LHCN-M2 (cell line): ENCODE measurements around a stretch of chr10.

DNA sequence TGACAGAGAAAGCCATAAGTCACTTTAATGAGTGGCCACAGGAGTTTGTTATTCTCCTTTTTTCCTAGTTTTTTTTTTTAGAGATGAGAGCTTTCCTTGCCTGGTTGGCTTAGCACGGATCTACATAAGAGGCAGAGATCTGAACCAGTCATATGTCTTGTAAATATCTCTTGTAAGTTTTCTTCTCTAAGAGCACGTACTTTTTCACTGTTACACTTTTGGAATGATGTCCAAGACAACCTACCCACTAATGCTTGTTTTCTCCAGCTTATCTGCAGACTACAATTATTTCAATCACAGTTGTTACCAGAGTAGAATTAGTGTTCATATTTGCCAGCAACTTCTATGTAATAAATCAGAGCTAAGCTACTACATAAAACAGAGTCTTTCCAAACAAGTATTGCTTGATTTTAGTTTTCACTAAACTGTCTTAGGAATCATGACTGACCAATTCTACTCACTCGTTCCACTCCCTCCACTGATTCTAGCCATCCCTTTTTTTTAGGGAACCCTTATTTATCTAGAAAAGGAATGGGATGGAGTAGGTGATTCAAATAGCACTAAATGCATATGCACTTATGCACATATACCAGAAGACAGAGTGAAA, 444.5 kb downstream of the KCNMA1 start:
- RAMPAGE, long total RNA: no peak

- RAMPAGE, long total RNA: no peak
Measured at GRCh38 chr10:77286727-77287197, 350.8 kb downstream of the KCNMA1 start.

DNA sequence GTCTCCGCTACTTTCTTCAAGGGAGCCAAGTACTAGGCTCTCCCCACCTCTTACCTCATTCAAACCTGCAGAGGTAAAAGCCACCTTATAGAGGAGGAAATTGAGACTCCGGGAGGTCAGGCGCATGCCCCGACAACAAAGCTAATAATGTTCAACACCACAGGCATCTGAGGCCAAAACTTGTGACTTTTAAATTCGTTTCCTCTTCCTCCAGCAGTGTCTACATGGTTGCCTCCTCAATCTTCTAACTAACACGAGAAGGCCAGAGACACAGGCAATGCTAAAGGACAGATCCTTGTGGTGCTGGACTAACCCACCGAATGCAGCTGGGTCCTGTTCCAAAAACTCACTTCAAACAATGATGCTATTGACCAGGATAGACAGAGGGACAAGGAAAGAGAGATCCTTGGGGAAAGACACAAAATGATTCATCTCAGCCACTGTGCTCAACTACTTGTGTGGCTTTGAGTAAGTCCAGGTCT, 107.7 kb downstream of the KCNMA1 start:
- RAMPAGE, long total RNA: no peak

GRCh38 chr10:77837481-77838078, 89.0 kb downstream of the DLG5 start:
- RAMPAGE, long total RNA: no peak

DNA sequence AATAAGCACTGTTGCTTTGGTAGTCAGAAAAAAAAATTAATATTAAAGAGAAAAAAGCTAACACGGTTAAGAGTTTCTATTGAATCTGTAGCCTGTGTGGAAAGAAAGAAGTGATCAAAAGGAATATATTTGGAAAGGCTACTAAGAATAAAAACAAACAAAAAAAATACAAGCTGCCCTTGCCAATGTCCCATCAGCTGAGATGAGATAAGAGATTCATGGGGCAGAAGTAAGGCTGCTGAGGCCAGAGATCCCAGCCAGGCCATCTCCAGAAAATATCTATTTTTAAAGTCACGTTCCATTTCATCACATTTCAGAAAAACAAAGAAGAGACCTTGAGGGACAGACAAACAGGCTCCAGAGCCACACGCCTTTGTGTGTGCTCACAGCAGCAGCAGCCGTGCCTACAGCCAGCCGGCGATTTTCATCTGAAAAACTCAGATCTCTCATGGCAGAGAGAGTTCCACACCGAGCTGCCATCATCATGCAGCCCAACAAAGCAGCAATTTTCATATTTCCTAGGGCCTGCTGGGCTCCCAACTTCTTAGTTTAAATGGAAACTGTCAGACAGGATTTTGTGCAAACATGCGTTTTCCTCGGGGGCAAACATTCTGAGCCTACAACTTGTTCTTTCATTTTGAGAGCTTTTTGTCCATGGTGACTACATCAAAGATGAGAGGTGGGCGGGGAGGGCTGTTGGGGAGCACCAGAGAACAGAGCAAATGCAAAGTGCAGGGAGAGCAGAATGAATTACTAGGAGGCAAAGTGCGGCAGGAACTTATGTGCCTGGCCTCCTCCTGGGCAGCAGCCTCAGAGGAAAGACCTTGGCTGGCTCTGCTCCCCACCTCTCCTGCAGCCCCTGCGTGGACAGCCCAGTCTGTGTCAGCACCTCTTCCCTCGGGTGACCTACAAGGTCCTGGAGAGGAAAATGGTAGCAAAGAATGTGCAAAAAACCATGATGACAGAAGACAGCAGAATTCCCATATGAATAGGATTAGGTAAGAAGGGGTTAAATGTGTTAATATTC, 38.8 kb downstream of the DLG5 start:
- RAMPAGE, long total RNA: no peak

DNA sequence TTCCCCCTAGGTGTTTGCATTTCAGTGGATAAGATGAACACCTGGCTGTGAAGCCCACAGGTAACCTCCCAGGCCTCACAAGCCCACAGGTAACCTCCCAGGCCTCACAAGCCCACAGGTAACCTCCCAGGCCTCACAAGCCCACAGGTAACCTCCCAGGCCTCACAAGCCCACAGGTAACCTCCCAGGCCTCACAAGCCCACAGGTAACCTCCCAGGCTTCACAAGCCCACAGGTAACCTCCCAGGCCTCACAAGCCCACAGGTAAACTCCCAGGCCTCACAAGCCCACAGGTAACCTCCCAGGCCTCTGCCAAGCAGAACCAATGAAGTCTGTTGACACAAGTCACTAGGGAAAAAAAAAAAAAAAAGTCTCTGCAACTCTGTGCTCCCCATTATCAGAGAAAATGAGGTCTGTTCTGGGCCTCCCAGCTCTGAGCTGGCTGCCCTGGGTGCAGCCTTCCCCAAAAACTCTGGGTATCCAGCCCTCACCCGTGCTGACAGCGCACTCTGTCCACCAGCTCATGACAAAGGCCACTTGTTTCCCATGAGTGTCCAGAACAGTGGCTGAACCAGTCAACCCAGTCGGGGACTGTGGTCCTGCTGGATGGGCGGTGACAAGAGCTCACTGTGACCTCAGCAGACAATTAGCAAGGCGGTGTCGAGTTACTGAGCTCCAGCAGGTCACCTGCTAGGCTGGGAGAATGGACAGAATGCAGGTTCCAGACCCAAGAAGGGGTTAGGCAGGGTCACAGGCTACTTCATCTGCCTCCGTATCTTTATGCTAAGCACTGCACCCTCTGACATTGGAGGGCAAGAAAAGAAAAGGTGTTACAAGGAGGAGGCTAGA, 37.4 kb downstream of the DLG5 start:
- RAMPAGE, long total RNA: no peak

GRCh38 chr10:77909261-77909771, 17.2 kb downstream of the DLG5 start:
- RAMPAGE, long total RNA: no peak

DNA sequence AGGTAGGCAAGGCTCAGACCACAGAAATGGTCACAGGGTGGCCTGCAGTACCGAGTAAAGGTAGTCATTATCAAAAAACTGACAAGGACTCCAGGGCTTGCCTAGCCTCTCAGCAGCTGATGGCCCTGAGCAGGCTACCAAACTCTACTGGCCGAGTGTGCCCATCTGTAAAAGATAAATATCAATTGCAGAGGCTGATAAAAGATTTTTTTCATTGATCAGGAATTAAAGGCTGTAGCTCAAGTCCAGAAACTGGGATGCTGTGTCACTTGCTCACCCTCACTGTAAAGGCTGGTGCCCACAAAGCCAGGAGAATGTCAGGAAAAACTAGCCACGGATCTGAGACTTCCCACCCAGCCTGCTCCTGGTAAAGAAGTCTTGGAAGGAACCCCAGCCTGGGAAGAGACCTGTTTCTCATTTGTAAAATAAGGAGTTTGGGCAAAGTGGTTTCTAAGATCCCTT, 16.3 kb downstream of the DLG5 start:
- RAMPAGE, long total RNA: no peak

DNA sequence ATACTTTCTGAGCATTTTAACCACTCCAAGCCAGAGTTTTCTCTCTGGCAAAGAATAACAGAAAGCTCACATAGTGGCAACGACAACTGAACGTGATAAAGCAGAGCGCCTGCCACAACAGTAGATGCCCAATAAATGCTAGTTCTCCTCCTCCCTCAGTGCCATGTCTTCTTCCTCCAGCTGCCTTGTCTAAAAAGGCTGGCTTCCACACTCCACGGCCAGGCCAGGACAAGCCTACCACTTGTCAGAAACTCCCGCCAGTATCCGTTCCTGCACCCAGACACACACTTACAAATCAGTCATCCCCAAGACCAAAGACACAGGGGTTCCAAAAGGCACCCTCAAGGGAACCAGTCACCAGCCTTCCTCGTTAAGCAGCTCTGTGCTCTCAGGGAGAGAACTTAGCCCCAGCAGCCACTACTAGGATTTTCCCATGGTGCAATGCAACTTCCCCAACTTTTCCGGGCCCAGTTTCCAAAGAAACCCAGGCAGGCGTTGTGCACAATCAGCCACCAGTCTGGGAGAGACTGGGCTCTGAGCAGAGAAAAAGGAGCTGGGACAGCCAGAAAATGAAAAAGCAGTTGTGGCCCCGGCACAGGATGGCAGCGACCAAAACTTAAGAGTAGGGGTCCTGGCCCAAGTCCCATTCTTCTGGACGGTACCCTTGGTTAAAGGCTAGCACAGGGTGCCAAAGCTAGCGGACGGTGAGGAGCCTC, 1.2 kb downstream of the DLG5 start:
- RAMPAGE, long total RNA: no peak

GRCh38 chr10:78039400-78040514, 6.1 kb downstream of the RPS24 start:
- RAMPAGE, long total RNA: no peak

DNA sequence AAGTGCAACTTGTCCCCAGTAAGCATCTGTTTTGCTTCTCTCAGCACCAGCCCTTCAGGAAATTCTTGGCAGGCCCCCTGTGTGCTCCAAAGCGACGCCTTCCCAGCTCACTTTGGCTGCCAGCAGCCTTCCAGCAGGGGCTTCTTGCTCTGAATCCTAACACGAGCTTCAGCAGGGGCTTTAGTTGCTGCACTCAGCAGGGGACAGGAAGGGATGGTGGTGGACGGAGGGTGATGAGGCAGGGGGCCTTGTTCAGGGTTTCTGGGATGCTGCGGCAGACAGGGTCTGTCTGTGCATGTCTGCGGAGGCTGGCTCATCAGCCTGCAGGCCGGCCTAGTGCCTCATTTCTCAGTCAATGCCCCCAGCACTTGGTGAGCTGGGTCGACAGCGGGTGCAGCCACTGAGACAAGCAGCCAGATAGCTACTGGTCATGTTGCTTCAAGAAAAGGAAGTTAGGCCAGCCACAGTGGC, 368.3 kb downstream of the RPS24 start:
- RAMPAGE, long total RNA: no peak

DNA sequence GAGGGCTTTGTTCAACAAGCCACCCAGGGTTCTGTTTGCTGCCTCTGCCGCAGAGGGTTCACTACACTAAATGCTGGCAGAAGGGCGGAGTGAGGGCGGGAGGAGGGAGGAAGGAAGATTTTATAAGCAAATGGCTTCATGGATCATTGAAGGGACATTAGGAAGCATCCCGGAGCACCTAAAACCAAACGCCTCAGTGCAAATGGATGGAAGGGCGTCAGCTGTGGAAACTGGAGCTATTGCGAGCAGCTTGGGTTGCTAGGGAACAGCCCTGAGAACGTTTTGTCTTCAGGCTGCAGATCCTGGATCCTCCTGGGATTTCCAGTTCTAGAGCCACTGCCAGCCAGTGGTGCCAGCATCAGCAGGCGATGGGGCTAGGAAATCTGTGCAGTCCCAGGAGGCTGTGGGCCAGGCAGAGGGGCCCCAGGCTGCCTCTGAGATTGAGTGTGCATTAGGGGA, 379.5 kb upstream of the ZMIZ1 start:
- RAMPAGE, long total RNA: no peak

- RAMPAGE, long total RNA: no peak
Measured at GRCh38 chr10:78743917-78744655, 324.7 kb upstream of the ZMIZ1 start.

- RAMPAGE, long total RNA: no peak
Measured at GRCh38 chr10:78805238-78805754, 263.5 kb upstream of the ZMIZ1 start.

DNA sequence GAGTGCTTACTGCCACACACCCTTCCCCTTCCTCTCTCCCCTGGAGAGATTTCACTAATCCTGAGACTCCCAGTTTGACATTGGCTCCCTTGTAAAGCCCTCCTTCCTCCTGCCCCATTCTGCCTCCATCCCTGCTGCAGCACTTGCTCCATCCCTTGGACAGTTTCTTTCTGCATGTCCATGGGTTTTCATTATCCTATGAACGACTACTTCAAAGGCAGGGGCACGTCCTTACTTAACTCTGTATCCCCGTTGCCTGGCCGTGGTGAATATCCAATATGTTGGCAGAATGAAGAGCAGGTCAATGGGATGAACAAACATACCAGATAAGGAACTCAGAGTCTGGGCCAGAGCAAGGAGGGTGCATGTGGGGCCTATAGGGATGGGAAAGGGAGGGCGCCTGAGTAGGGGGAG, 255.0 kb upstream of the ZMIZ1 start:
- RAMPAGE, long total RNA: no peak

DNA sequence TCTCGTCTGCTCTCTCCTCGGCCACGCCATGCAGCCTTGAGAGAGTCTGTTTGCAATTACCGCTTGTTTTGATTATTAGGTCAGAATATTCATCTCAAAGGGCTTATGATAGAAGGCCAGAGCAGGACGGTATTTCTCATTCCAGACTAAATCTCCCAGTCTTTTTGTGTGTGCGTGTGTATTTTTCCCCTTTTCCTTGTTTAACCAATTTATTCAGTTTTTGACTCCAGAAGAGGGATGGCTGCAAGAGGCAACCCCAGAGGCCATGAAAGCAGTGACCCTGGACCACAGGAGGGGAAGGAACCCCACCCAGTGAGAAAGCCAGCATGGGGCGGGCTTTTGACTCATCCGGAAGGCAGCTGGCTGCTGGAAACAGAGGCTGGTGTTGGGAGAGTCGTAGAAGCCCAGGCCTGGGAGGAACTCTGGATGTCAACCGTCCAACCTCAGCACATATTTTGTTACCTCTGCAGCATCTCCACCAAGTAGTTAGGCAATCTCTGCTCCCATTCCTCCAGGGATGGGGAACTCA, 137.0 kb upstream of the ZMIZ1 start:
- RAMPAGE, long total RNA: no peak

- RAMPAGE, long total RNA: no peak
Measured at GRCh38 chr10:78937839-78938614, 130.7 kb upstream of the ZMIZ1 start.

- RAMPAGE, long total RNA: no peak
Measured at GRCh38 chr10:78964826-78965775, 103.7 kb upstream of the ZMIZ1 start.

GRCh38 chr10:78972364-78973105, 96.2 kb upstream of the ZMIZ1 start:
- RAMPAGE, long total RNA: no peak

- RAMPAGE, long total RNA: no peak
Measured at GRCh38 chr10:79025028-79025800, 43.6 kb upstream of the ZMIZ1 start.